ENCODE measurements around the gene CAPZB.

GRCh38 chr1:19045798-19046563, 89.5 kb upstream of the IFFO2 start:
- RRBS, result no CpG with 5 or more reads among the region's 14 CpGs

DNA sequence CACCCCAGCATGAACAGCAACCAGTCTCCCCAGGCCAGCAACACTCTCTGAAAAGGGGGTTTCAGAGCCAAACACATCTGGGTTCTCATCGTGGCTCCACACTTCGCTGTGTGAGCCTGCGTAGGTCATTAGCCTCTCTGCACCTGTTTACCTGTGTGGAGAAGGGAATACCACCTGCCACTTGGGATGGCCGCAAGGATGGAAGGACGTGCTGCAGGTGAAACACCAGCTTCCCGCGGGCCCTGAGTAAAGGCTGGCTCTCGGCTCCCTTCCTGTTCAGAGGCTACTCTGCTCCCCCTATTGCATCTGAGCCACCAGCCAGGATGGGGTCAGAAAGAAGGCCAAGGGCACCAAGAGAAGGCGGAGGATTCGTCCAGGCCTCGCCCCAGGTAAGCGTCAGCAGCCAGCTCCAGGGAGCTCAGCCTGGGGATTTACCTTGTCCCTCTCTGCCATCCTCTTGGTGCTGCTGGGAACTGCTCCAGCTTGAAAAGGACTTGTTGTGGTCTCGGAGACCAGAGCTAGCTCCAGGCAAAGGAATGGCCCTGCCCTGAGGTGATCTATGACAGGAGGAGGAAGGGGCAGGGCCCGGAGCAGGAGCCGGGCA, 113.6 kb upstream of the IFFO2 start:
- RRBS, result no CpG with 5 or more reads among the region's 15 CpGs

DNA sequence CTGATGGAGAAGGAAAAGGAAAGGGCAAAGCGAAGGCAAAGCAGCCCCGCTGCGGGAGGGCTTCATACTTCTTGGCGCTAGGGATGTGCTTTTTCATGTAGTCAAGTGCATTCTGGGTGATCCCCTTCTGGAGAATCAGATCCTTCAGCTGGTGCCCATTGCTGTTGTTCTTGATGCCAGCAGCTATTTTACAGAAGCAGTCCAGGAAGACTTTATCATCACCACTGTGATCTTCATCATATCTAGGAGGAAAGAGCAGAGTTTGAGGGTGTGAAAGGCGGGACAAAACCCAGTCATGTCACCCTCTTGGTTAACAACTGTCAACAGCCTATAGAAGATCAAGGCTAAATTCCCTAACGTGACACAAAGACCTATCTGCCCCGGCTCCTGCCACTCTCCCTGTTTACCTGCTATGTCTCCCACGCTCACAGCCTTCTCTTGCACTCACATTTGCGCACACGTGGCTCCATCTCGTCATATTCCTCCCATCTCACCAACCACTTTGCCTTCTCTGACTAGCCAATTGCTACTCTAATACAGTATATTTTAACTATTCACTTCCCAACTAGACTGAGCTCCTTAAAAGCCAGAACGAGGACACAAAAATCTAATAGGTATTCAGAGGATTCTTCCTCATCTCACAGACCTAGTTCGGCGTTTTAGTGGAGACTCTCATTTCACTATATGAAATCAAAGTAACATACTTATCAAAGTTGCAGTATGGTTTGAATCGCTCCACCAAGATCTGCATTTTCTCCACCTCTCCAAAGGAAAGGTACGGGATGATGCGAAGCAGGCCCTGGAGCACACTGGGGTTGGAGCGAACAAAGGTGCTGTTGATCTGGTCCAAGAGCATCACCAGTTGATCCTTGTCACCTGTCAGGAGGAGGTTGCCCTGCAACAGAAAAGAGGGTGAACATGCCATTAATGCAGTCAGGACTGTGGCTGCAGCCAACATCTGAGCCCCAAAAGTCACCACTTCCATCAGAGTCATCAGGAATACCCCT, 116.5 kb downstream of the UBR4 start:
- RRBS, result no CpG with 5 or more reads among the region's 18 CpGs

- RRBS, result no CpG with 5 or more reads among the region's 2 CpGs
Observed at GRCh38 chr1:19098979-19099193, 111.2 kb downstream of the UBR4 start.

DNA sequence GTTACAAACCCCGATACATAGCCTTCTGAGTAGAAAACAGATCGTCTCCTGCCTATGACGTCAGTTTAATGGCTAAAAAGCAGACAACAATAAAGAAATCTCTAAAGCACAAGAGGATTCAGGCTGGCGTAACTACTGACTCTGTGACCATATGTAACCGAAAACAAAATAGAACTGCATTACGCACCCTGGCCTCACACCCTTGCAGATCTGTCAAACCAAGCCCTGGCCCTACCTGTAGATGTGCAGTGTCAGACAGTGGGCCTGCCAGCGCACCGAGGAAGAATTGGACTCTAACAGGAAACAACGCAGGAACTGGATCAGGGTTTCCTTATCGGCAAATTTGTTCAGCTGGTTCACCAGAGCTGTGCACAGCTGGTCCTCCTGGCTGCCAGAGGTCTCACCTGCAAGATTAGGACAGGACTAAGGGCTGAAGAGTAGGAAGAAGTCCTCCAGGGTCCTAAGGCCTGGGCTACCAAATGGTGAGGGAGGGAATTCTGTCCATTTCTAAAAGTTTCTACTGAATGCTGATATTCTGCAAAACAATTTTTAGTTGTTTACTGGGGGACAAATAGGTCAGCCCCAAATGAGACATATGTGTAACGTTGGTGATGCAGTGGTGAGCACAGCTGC, 90.0 kb downstream of the UBR4 start:
- RRBS, result no CpG with 5 or more reads among the region's 11 CpGs

- RRBS, result 95% methylated on average over 2 of the region's 6 CpGs
Observed at GRCh38 chr1:19137755-19138614, 72.1 kb downstream of the UBR4 start.

GRCh38 chr1:19141304-19142053, 68.6 kb downstream of the UBR4 start:
- RRBS, result no CpG with 5 or more reads among the region's 10 CpGs

DNA sequence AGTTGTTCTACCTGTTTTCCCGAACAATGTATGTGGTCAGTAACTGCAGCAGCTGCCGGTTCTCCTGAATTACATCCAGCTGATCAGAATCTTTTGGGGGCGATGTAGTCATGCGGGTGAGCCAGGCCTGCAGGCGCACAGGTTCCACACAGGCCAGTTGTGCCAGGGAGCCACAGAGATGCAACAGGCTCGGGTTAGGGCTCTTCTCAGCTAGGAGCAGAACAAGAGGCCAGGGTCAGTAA, 45.4 kb downstream of the UBR4 start:
- RRBS, result no CpG with 5 or more reads among the region's 6 CpGs

GRCh38 chr1:19205499-19205944, 4.5 kb downstream of the UBR4 start:
- RRBS, result no CpG with 5 or more reads among the region's 2 CpGs

GRCh38 chr1:19240327-19240711, 11.0 kb downstream of the EMC1 start:
- RRBS, result no CpG with 5 or more reads among the region's 7 CpGs

DNA sequence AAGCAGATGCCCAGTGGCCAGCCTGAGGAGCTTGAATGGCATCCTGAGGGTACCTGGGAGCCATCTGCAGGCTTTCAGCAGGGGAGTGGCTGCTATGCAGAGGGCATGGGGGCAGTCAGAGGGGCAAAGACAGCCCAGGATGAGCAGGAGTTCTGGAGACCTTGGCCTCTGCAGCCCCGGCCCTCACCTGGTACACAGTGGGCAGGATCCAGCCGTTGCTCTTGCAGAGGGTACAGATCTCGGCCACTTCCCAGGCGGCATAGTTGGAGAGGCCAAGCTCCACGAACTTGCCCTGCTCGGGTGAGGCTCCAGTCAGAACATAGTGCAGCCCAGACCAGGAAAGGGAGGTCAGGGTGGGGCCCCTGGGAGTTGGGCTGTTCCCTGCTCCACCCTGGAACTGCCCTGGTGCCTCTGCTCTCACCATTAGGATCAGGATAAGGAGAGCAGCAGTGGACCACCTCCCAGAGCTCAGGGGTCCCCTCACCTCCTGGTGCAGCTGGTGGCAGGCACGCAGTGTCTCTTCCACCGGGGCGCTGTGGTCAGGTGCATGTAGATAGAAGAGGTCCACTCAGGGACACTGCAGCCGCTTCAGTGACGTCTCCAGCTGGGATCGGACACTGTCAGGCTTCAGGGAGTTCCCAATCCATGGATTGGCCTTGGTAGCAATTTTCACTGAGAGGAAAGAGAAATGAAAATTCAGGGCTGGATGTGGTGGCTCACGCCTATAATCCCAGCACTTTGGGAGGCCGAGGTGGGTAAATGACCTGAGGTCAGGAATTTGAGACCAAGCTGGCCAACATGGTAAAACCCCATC, 18.1 kb downstream of the AKR7A3 start:
- RRBS, result no CpG with 5 or more reads among the region's 14 CpGs

GRCh38 chr1:19312605-19313120, 537 bp downstream of the SLC66A1 start:
- RRBS, result 14% methylated on average over 14 of the region's 30 CpGs

DNA sequence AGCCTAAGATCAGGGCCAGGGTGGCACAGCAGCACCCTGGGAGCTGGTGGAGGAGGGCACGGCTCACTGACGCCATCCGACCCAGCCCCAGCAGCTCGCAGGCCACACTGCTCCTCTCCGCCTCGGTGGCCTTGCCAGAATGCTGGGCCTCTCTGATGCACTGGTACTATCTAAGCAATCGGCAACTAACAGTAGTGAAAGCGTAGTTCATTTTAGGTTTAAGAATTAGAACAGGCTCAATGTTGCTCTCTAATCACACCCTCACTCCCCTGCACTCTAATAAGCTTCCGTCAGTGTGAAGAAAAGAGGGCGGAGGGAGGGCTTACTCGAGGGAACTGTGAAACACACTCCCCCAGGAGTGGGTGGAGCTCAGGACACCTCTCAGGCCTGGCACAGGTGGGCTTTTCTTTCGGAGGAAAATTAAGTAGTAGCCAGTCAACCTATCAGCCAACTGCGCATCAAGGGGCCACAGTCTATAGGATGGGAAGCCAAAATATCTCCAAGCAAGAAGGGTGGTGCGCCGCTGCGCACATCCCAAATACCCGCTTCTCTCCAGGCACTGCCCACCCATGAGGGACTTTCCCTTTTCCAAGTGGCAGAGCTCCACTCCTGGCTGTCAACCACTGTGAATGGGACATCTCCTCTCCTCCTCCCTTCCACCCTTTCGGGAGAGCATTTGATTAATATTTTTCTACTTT, 37.5 kb downstream of the CAPZB start:
- RRBS, result no CpG with 5 or more reads among the region's 18 CpGs

DNA sequence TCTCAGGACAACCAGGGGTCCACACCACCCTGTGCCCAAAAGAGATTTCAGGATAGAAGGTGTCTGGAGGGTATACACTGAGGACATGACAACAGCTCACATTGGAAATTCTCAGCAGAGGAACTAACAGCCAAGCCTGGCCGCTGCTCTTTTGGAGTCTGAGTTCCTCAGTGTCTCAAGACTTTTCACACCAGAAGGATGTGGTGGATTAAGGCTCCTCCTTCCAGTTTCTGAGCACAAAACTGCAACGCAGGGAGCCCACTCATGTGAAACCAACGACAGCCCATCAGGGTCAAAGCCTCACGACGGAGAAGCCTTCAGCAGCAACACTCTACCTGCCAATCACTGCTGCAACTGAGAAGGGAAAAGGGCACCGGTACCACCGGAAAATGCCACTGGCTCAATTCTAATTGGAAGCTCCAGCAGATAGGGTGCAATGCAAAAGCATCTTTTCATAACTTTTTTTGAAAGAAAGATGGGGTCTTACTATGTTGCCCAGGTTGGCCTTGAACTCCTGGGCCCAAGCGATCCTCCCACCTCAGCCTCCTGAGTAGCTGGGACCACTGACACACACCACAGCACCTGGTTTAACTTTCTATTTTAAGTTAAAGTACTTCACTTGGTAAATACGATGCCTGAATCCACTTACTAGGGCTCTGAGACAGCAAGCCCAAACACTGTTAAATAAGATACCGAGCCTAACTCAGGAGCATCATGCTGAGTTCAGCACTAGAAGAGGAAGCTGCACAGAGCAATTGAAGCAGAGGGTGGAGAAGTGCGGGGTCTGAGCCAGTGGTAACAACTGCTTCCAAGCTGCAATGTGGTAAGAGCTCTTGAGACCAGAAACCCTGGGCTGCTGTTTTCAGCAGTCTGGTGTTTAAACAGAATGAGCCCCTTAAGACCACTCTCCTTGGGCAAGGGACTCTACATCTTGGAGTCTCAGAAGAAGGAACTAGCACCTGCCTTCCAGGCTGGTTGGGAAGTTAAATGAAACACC, 7.7 kb downstream of the CAPZB start:
- RRBS, result no CpG with 5 or more reads among the region's 11 CpGs

DNA sequence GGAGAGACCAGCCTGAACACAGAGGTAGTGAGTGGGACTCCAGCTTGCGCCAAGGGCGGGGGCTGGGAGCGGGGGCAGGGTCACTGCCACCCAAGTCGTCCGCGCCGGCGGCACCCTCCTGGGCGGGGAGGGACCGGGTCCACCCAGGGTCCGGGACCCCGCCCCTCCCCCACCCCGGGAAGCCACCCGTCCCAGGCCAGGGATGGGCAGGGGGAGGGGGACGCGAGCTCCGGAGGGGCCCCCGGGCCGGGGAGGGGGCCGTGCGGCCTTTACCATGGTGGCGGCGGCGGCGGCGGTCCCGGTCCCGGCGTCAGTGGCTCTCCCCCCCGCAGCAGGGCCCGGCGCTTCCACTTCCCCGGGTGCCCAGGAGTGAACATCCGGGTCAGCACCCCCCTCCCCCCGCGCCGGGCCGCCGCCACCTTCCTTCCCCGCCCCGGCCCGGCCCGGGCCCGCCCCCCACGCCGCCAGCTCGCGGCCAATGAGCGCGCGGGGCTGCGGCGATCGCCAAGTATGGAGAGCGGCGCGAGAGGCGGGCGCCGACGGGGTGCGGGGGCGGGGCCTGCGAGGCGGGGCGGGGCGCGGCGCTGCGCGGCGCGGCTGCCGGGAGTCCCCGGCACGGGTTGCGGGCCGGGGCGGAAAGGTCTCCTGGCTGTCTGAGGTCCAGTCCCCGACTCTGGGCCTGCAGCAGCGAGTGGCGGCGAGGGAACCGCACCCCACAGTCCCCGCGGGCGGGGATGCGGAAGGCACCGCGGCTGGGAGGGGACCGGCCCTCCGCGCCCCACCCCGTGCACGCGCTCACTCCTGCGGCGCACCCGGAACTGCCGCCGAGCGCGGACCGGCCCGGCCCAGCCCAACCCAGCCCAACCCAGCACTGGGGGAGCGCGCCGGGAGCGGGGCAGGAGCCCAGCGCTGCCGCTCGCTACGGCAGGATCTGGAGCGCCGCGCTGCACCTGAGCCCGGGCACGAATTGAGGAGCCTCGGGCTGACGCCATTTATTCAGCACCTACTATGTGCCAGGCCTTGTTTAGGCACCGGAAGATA, at the start of gene CAPZB:
TSS of gene CAPZB (minus strand) at position 377 of the 1,041 bp plus-strand sequence.
- RRBS, result 2% methylated on average over 39 of the region's 121 CpGs

DNA sequence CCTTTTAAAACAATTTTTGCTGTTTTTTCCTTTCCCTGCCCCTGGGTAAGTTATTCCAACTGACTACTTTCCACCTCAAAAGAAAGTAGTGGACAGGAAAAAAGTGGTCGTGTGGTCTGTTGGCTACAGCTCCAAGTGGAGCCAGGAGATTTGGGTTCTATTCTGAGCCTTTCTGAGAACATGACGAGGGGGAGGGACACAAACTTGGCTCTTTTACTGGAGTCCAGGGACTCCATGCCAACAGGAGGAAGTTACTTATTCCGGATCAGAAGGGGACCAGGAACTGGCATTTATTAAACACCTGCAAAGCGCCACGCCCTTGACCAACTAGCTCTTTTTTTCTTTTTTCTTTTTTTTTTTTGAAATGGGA, 32.4 kb upstream of the MICOS10 start:
- RRBS, result no CpG with 5 or more reads among the region's 5 CpGs

- RRBS, result no CpG with 5 or more reads among the region's 6 CpGs
Observed at GRCh38 chr1:19646408-19646929, 2.4 kb downstream of the NBL1 start.

GRCh38 chr1:19650335-19650804, 6.3 kb downstream of the NBL1 start:
- RRBS, result no CpG with 5 or more reads among the region's 7 CpGs

- RRBS, result no CpG with 5 or more reads among the region's 5 CpGs
Observed at GRCh38 chr1:19682325-19682851, 17.7 kb downstream of the HTR6 start.

GRCh38 chr1:19812835-19813764, 2.0 kb downstream of the RNF186 start:
- RRBS, result no CpG with 5 or more reads among the region's 16 CpGs

Data from zone of skin (tissue), 1 donor.